Epithelial cell of proximal tubule (primary cell): ENCODE results near the genes LCK and ZBTB8OS.

GRCh38 chr1:31683118-31683622 lies 20.6 kb downstream of the COL16A1 start:
- RAMPAGE, long total RNA = no peak
- RRBS = 90% methylated on average over 4 of the region's 7 CpGs

GRCh38 chr1:31714271-31715454 lies 10.8 kb upstream of the COL16A1 start:
- RAMPAGE, long total RNA = no peak
- RRBS = 8% methylated on average over 5 of the region's 58 CpGs

GRCh38 chr1:31715455-31715910 lies 11.7 kb upstream of the COL16A1 start:
- RAMPAGE, long total RNA = no peak
- RRBS = no CpG with 5 or more reads among the region's 30 CpGs

- RAMPAGE, long total RNA = no peak
- RRBS = no CpG with 5 or more reads among the region's 9 CpGs
Observed at GRCh38 chr1:31746623-31747091, 17.5 kb downstream of the ADGRB2 start.

DNA sequence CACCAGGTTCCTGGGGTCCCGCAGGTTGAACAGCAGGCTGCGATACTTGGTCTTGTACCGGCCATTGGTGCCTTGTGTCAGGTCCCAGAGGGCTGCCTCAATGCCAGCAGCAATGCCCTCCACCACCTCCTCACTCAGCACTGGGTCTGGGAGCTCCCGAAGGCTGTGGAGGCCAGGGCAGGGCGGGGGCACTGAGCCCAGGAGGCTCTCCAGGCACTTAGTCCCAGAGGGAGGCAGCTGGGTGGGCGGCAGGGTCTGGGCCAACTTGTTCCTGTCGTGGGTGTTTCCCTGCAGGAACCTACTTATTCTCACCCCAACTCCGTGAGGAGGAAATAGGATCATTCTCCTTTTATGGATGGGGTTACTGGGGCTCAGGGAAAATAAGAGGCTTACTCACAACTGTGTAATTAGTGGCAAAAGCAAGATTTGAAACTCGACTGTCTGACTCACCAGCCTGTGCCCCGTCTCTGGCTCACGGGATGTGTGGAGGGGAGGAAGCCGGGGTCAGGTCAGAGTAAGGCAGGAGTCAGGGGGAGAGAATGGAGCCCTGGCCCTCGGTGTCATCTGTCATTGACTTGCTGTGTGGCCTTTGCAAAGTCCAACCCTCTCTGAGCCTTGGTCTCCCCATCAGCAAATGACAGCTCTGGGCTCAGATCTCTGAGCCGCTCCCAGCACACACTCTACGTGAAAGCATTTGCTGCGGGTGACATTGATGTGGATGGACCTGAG lies 17.2 kb downstream of the SPOCD1 start:
- RAMPAGE, long total RNA = no peak
- RRBS = no CpG with 5 or more reads among the region's 16 CpGs

DNA sequence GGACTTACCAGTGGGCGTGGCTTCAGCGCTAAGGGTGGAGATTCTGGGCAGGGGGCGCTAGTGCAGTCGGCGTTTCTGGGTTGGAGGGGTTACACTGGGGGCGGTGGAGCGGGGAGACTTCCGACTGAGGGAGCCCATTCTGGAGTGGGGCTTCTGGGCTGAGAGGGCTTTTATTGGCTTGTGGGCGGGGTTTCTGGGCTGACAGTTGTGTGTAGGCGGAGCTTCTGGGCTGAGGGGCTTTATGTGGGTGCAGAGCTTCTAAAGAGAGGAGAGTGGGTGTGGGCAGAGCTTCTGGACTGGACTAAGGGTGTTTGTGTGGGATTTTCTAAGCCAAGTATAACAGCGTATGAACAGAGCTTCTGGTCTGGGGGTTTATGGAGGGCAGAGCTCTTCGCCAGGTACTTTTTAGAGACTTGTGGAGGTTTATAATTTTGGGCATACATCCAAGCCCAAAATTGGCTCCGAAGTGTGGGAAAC lies 628 bp downstream of the TMEM39B start:
- RAMPAGE, long total RNA = no peak
- RRBS = no CpG with 5 or more reads among the region's 13 CpGs

DNA sequence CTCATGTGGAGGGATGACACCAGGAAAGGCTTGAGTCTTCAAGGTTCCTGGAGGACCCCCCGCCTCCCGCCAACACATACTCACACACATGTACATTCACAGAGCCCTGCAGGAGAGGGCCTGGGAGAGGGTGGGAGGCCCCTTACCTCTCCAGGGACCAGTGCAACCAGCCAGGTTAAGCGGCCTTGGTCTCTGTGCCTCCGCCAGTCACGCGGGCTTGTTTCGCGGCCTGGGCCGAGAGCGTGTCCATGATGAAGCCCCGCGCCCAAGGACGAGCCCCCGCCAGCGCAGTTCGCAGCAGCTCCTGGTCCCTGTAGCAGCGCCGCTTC lies 7.3 kb upstream of the FAM167B start:
- RAMPAGE, long total RNA = no peak
- RRBS = no CpG with 5 or more reads among the region's 18 CpGs

DNA sequence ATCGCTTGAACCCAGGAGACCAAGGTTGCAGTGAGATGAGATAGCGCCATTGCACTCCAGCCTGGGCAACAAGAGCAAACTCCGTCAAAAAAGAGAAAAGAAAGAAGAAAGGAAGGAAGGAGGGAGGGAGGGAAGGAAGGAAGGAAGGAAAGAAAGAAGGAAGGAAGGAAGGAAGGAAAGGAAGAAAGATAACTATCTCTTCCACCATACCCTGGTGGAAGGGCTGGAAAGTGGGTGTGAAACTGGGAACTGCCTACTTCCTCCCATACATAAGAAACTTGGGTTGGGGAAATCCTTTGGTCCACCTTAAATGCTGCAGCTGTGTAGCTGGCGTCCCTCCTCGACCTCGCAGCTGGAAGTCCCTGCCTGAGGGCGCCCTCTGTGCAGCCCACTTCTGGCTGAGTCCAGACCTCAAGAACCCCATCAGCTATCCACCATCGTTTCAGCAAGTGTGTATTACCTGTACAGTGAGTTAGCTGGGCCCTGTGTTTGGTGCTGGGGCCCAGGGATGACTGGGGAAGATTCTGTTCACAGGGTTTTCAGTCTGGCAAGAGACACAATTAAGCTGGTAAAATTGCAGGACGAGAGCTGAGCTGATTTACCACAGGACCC lies 4.6 kb upstream of the FAM167B start:
- RAMPAGE, long total RNA = no peak
- RRBS = no CpG with 5 or more reads among the region's 9 CpGs

DNA sequence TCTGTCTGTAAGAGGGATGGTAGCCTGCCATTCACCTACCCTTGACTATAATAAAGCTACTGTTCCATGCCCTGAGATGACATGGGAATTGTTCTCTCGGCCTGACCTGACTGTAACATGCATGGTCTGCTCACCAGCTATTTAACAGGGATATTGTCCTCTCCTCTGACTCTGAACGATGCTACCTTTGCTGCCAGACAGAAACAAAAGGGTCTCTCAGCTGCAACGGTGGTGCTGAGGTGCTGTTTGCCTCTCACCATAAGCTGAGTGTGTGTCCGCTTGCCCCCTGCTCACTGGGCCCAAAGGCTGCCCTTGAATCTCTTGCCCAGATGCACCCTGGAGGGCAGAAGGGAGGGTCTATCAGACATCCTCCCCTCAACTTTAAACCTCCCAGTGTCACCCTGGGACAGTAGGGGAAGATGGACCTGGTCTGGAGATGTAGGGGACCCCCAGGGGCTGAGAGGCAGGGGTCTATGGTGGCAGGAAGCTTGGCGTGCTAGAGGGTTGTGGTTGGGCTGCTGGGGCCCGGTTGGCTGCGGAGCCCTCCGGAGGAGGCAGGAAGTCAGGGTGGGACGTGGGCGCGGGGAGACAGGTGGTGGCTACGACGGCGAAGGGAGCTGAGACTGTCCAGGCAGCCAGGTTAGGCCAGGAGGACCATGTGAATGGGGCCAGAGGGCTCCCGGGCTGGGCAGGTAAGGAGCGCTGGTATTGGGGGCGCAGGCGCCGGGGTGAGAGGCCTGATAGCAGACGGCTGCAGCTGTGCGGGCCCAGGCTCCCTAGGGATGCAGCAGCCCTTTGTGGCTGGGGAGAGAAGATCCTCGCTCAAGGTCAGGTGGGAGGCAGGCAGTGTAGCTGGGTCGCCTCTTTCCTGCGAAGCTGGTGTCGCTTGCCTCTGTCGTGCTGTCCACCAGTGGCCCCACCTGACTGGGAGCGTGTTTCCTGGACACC lies at the start of gene LCK:
LCK (plus strand) TSS at position 586 of the 948 bp plus-strand sequence.
- RAMPAGE, long total RNA = no peak
- RRBS = 87% methylated on average over 5 of the region's 27 CpGs

DNA sequence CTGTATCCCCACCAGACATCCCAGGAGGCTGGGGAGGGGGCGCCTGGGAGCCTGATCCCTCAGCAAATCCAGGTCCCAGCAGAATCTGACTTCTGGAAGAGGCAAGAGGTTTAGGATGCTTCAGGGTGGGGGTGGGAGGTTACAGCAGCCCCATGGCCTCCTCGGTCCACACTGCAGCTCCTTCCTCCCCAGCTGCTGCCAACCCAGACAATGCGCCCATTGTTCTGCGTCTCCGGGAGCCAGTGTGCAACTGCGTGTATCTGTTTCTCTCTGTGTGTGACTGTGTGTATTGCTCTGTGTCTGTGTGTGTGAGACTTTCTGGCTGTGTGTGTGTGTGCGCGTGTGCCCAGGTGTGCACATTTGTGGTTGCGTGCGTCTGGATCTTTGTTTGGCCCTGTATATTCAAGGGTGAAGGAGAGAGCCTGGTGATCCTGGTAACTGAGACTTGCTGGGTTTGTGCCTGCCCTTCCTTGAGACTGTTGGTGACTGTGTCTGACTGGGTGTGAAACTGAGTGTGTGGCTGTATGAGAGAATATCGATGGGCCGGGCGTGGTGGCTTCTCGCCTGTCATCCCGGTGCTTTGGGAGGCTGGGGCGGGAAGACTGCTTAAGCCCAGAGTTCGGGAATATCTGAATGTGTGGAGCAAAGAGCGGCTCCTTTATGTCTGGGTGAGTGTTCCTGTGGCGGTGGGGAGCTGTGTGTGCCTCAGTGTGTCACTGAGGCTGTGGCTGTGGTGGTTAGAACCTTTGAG lies 2.4 kb upstream of the MARCKSL1 start:
- RAMPAGE, long total RNA = no peak
- RRBS = no CpG with 5 or more reads among the region's 19 CpGs

GRCh38 chr1:32378262-32378680 lies 15.9 kb downstream of the TSSK3 start:
- RAMPAGE, long total RNA = no peak
- RRBS = no CpG with 5 or more reads among the region's 2 CpGs

- RAMPAGE, long total RNA = no peak
- RRBS = no CpG with 5 or more reads among the region's 13 CpGs
Observed at GRCh38 chr1:32447891-32448388, 16.9 kb upstream of the ZBTB8B start.

DNA sequence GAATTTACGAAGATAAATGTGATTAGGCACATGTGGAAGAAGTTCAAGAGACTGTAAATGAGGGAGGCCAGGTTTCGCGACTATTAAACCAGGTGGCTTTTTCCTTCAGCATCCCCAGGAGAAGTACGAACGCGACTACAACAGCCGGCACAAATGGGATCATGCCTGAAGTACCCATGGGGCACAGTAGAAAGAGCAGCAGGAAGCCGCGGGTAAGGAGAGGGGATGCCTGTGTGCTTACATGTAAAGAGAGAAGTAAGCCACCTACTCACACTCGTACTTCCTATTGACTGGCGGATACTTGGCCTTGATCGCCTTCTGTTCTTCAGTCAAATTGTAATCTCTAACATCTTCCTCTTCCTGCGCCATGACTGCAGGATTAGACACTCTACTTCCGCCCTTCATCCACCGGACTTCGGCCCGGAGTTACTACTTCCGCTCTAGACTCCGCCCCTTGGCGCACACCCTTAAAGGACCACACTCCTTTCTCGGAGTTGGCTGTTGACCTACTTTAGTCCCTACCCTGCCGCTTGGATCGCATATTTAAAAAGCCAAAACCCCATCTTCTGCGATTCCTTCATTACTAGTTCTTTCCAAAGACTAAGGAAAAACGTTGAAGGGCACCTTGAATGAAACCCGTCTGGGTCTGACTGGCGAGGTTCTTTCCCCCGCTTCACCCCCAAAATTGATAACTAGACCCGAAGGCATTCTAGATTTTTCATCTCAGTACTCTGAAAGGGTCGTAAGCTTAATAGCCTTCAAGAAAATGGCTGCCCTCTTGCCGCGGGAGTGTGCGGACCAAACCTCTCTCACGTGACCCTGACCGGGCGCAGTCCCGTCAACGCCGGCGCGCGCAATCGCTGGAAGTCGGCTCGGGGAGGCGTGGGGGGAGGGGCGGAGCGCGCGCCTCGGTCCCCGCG lies at the start of gene ZBTB8OS:
ZBTB8OS (minus strand) TSS at position 390 of the 920 bp plus-strand sequence.
- RAMPAGE, long total RNA = start-site peak on the minus strand centred at position 388 of the sequence, 32 bp wide, 1,522 and 168 reads in 2 replicates
- RRBS = no CpG with 5 or more reads among the region's 53 CpGs

GRCh38 chr1:32657394-32657984 lies 6.5 kb downstream of the RBBP4 start:
- RAMPAGE, long total RNA = no peak
- RRBS = no CpG with 5 or more reads among the region's 10 CpGs

- RAMPAGE, long total RNA = no peak
- RRBS = 72% methylated on average over 5 of the region's 16 CpGs
Observed at GRCh38 chr1:32694823-32695505, 7.6 kb downstream of the SYNC start.

- RAMPAGE, long total RNA = no peak
- RRBS = no CpG with 5 or more reads among the region's 9 CpGs
Observed at GRCh38 chr1:32733526-32734294, 7.9 kb upstream of the KIAA1522 start.

GRCh38 chr1:32753906-32754905 lies 12.6 kb downstream of the KIAA1522 start:
- RAMPAGE, long total RNA = no peak
- RRBS = 5% methylated on average over 32 of the region's 78 CpGs

GRCh38 chr1:32772703-32773301 lies 31.2 kb downstream of the KIAA1522 start:
- RAMPAGE, long total RNA = no peak
- RRBS = no CpG with 5 or more reads among the region's 12 CpGs

DNA sequence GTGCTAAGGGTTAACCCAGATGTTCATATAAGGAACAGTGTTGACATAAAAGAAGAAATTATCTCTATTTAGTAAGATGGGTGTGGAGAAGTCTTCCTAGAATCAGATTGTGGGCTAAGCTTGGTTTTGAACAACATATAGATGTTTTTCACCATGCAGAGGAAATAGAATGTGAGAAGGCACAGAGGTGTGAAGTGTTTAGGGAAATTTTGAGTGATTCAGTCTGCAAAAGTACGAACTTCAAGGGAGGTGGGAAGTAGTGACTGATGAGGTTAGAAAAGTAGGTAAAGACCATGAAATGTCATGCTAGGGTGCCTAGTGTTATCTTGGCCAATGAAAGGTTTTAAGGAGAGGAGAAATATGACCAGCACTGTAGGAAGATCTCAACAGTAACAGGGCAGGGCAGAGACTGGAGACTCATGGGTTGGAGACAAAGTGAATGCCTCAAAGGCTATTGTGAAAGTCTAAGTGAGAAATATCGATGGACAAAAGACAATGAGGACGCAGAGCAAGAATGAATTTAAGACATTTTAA lies 18.1 kb downstream of the YARS1 start:
- RAMPAGE, long total RNA = no peak
- RRBS = no CpG with 5 or more reads among the region's 3 CpGs

GRCh38 chr1:32900388-32900897 lies 746 bp downstream of the TMEM54 start:
- RAMPAGE, long total RNA = no peak
- RRBS = 14% methylated on average over 1 of the region's 16 CpGs